GM23338 (cell line): ENCODE measurements around a stretch of chr20.

GRCh38 chr20:63577169-63577722 is 3.2 kb upstream of the HELZ2 start:
- PRO-cap = no peak
- RAMPAGE, long total RNA = no peak

- PRO-cap = no peak
- RAMPAGE, long total RNA = no peak
Measured at GRCh38 chr20:63661012-63662094, 3.2 kb downstream of the RTEL1 start.

- PRO-cap = no peak
- RAMPAGE, long total RNA = no peak
Measured at GRCh38 chr20:63688953-63689210, 7.6 kb upstream of the TNFRSF6B start.

DNA sequence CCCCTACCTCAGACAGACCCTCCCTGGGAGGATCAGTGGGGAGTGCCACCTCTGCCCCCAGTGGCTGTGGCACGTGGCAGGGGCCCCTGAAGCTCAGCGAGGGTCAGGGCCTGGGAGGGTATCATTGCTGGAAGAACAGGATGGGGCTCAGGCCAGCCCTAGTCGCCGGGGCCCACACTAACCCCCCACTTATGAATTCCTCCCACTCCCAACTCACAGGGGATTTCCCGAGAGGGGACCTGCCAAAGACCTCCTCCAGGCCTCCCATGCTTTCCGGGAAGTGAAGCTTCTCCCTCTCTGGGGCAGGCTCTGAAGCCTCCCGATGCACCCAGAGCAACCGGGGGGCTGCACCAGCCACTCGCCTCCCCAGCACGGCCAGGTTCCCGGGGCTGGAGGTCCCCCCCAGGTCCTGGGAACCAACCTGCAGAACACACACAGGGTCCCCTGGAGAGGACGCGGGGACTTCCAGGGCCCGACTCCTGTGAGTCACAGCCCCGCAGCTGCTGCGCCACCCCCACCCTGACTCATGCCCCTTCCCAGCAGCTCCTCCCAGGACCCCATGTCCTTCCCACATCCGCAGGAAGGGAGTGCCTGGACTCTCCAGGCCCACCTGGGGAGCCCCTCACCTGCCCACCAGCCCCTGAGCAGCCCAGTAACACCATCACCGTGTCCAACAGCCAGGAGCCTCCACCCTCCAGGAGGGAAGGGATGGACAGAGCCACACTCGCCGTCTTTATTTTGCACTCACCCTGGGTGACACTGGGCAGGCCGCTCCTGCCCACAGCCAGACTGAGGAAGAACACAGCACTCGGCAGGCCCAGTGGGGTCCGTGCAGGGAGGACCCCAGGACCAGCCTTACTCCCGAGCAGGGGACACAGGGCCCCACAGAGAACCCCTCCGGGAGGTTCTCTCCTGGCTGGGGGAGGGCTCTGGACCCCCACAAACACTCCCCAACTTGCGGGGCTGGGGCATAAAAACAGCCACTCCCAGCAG is 2.6 kb downstream of the TNFRSF6B start:
- PRO-cap = no peak
- RAMPAGE, long total RNA = no peak

DNA sequence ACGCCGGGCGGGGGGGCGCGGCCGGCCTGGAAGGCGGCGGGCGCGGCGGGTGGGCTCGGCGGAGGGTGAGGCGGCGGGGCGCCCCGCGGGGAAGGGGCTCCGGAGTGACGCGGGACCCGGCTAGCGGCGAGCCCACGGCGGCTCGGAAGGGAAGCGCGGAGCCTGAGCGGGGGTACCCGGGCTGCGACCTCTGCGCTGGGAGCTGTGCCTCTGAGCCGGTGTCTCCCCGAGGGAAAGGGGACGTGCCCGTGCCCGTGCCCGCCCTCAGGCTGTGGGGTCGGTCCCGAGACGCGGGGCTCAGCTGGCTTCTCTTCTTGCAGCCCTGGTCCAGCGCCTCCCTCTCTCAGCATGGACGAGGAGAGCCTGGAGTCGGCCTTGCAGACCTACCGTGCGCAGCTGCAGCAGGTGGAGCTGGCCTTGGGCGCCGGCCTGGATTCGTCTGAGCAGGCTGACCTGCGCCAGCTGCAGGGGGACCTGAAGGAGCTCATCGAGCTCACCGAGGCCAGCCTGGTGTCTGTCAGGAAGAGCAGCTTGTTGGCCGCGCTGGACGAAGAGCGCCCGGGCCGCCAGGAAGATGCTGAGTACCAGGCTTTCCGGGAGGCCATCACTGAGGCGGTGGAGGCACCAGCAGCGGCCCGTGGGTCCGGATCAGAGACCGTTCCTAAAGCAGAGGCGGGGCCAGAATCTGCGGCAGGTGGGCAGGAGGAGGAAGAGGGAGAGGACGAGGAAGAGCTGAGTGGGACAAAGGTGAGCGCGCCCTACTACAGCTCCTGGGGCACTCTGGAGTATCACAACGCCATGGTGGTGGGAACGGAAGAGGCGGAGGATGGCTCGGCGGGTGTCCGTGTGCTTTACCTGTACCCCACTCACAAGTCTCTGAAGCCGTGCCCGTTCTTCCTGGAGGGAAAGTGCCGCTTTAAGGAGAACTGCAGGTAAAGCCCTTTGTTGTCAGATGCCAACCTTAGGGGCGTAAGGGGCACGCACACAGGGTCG is 690 bp downstream of the ZGPAT start:
- PRO-cap = unidirectional peak, minus-strand start at position 441 of the sequence
- RAMPAGE, long total RNA = no peak

GRCh38 chr20:63743128-63744097 is 3.8 kb downstream of the SLC2A4RG start:
- PRO-cap = no peak
- RAMPAGE, long total RNA = no peak

GRCh38 chr20:63765144-63765597 is 25.6 kb downstream of the SLC2A4RG start:
- PRO-cap = no peak
- RAMPAGE, long total RNA = no peak

GRCh38 chr20:63789551-63789898 is 41.5 kb downstream of the ZBTB46 start:
- PRO-cap = no peak
- RAMPAGE, long total RNA = no peak

- PRO-cap = no peak
- RAMPAGE, long total RNA = no peak
Measured at GRCh38 chr20:63822281-63822859, 8.7 kb downstream of the ZBTB46 start.

DNA sequence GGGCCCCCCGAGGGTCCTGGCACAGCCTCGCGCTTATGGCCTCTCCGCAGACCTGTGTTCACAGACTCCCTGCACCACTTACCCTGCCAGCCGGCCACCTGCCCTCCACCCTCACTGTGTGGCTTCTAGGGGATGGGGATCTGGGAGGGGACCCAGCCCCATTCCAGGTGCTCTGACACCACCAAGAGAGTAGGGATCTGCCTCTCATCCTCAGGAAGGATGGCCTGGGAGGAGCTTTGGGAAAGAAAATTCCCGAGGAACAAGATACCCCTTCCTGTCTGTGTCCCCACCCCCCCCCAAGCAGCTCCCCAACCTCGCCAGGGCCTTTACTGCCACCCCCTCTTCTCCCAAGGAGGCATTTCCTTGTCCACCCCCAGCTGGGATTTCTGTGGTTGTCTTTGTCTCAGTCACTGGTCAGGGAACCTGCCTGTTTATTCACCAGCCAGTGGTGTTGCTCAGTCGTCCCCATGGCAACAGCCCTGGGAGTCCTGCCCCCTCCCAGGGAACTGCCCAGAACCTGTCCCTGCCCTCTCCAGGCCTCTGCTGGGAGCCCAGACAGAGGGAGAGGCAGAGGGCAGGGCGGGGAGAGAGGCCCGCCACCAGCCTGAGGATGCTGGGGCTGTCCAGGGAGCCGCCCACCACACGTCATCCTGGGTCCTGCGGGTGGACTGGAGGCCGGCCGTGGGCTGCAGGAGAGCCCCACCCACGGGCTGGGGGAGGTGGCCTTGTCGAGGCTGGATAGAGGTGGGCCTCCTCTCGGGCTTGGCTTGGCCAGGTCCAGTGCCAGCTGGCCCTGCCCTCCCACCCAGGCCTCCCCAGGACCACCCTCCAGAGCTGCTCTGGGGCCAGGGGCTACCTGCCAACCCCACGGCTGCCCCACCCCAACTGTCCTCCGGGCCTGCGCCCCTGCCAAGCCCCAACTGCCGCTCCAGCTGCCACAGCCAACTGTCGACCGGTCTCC is 3.9 kb upstream of the ZBTB46 start:
- PRO-cap = bidirectional peak, plus-strand start at position 558 of the sequence, minus-strand start at position 394 of the sequence
- RAMPAGE, long total RNA = no peak

GRCh38 chr20:63857290-63857848 is 3.9 kb upstream of the ABHD16B start:
- PRO-cap = no peak
- RAMPAGE, long total RNA = no peak

GRCh38 chr20:63940914-63941619 is 15.1 kb downstream of the UCKL1 start:
- PRO-cap = bidirectional peak, plus-strand start at chr20:63941040, minus-strand start at chr20:63941047; bidirectional peak, plus-strand start at chr20:63941512, minus-strand start at chr20:63941347
- RAMPAGE, long total RNA = start-site peak on the minus strand at chr20:63941037-63941589, 583 and 37 reads in 2 replicates

GRCh38 chr20:63964225-63964819 is 5.4 kb downstream of the ZNF512B start:
- PRO-cap = no peak
- RAMPAGE, long total RNA = no peak

DNA sequence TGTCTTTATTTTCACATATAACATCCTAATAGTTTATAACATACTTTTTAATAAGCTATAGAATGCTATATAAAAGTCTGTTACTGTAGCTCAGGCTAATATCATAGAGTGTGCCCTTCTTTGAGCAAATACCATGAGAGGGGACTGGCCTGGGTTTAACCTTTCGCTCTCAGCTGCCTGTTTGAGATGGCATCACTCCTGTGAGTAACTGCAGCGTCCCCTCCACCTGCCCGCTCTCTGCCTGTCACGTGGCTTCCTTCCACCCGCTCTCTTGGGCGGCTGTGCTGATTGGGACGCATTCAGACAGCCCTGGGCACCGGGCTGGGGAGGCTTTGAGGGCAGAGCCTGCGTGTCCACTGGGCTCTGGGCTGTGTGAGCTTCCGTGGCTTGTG is 10.9 kb upstream of the C20orf204 start:
- PRO-cap = no peak
- RAMPAGE, long total RNA = no peak

- PRO-cap = no peak
- RAMPAGE, long total RNA = no peak
Measured at GRCh38 chr20:64076980-64077704, 2.2 kb downstream of the RGS19 start.

- PRO-cap = no peak
- RAMPAGE, long total RNA = no peak
Measured at GRCh38 chr20:64077705-64078625, 1.4 kb downstream of the RGS19 start.

DNA sequence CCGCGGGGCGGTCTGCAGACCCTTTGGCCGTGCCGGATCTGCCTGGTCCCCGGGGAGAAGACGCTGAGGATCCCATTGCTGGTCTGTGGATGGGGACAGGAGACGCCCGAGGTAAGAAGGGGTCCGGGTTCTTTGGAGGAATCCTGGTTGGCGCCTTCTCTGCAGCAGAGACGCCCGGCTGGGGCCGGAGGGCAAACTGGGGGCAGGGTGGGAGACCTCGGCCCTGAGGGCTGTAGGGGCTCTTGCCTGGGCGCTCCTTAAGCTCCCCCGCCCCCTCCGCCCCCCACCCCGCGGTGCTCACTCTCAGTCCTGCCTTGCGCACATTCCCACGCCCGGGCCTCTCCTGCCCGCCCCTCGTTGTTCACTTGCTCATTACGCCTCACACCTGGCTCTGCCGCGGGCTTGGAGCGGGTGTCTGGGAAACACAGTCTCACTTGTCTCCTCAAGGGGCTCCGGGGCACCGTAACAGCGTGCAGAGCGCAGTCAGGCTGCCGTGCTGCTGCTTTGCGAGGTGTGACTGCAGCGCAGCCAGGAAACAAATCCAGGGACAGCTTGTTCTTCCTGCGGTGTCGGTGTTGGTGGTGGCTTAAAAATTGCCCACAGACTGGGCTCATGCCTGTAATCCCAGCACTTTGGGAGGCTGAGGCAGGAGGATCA is 4.8 kb downstream of the NPBWR2 start:
- PRO-cap = bidirectional peak, plus-strand start at position 164 of the sequence, minus-strand start at position 198 of the sequence; bidirectional peak, plus-strand start at position 433 of the sequence, minus-strand start at position 393 of the sequence
- RAMPAGE, long total RNA = no peak

DNA sequence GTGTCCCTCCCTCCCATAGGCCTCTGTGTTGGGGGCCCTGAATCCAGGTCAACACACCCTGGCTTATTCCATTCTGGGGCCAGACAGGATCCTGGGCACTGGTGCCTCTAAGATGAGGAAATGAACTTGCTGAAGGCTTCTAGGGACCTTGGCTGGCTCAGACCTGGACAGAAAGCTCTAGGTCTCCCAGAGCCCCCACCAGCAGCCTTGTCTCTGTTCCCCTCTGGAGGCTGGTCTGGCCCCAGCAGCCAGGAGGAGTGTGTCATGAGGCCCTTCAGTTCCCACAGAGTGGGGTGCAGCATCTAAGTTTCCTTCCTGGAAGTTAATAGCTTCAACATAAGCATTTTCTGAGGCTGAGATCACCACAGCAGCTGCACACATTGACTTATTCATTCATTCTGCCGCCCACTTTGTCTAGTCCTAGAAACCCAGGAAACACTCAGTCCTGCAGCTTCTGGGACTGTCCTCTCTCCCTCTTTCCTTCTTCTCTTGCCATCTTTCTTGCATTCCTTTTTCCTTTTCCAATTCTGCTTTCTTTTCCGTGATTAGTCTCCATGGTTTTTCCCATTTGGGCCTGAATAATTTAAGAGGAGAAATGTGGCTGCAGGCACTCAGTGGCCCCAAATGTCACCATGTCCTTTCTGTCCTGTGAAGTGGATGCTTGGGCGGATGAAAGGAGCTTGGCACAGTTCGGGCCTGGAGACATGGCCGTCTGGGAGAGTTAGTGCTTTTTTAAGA is 31.2 kb upstream of the PCMTD2 start:
- PRO-cap = no peak
- RAMPAGE, long total RNA = no peak

- PRO-cap = no peak
- RAMPAGE, long total RNA = no peak
Measured at GRCh38 chr20:64238132-64238864, 17.2 kb upstream of the PCMTD2 start.

DNA sequence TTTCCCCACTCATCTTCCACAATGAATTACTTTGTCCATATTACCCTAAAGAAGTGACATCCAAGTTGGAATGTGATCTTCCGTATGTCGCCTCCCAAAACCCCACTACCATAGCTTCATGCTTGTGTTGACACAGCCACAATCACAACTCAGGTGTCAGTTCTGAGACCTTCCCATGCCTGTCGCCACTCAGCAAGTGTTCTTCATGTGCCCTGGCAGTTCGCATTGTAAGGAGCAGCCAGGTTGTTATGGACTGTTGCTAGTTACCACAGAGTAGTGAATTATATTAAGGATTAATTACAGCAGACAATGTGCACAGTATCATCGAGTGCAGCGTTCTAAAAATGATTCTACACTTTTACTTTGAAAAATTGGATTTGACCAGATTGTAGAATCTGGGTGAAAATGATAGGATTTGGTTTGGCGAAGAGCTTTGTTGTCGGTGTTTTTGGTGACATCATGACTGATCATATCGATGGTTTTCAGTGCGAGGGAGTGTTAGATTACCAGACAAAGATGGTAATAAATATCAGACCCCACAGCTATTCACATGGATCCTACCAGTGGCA is 1.7 kb downstream of the PCMTD2 start:
- PRO-cap = no peak
- RAMPAGE, long total RNA = no peak